Subcutaneous preadipocyte (primary cell): ENCODE measurements around a stretch of chr6.

- CAGE, long polyA plus RNA, result no peak
These were observed 86.6 kb downstream of the MAP3K4 start for GRCh38 chr6:161077945-161078741.

DNA sequence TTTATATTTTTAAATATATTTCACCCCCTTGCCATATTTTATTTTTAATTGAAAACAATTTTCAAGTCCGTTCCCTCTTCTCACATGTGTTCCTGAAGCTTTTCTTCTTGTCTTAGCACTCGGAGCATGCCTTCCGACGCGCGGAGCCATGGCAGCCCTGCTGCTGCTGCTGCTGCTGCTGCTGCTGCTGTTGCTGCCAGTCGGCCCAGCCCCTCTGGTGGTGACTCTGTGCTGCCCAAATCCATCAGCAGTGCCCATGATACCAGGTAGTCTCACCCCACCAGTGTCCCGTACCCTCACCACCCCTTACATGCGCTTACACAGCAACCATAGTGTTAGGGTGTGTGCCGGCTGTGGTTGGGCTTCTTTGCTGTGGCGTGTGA, 106.6 kb downstream of the MAP3K4 start:
- CAGE, long polyA plus RNA, result no peak

GRCh38 chr6:161106216-161106830, 114.8 kb downstream of the MAP3K4 start:
- CAGE, long polyA plus RNA, result no peak

DNA sequence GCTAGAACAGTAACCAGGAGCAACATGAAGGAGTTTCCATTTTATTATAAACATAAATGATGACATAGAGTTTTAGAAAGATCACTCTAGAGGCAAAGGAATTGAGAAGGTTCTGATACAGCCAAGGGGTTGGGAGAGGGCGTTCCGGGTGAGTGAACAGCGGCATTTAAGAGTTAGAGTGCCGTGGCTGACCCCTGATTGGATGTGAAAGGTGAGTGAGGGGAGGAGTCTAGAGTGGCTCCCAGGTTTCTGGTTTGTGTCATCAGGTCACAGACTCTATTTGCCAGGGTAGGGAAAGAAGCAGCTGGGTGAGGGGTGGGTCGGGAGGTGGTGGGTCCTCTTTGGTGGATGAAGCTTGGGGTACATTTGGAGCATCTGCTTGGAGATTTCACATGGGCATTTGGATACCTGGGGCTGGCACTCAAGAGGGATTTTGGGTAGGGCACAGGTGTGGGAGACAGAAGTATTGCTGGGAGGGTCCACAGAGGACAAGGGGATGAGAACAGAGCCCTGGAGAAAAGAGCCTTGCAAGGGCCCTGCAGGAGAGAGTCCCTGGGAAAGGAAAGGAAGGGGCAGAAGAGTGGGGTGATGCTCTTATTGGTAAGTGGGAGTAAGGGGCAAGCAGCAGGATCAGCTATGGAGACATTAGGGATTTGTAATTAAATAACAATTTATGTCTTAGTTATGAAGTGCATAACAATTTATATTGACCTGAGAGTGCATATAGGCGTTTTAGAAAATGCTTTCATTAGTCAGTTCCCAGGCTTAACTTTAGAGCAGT, 124.5 kb downstream of the MAP3K4 start:
- CAGE, long polyA plus RNA, result no peak

DNA sequence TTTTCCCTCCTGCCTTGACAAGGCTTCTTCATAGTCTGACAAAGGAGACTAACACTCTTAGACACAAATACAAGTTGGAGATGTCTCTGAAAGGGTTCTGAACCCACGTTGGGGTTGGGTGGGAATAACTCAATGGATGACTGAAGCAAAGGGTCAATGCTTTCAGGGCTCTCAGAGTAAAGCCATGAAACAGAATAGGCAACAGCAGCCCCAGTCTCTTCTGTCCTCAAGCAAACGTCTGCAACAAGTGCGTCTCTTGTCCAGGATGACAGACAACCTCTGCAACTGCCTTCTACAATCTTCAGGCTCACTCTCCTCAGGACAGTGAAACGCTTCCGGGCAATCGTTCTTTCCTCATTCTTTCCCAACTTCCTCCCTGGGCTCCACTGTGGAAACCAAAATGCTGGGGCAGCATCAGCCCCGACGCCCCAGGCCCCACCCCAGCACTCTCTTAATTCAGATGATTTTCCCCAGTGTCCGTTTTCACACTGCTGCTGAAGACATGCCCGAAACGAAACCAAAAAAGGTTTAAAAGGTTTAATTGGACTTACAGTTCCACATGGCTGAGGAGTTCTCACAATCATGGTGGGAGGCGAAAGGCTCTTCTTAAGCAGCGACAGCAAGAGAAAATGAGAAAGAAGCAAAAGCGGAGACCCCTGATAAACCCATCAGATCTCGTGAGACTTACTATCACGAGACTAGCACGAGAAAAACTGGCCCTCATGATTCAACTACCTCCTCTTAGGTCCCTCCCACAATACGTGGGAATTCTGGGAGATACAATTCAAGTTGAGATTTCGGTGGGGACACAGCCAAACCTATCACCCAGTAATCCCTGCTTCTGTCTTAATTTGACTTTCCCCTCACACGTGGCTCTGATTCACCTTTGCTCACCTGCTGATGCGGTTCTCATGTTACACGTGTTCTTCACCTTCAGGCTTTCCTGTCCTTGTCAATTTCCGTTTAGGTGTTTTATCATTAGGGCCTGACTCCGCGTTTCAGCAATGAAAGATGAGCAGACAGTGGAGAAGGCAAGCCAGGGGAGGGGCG, 57.4 kb downstream of the AGPAT4 start:
- CAGE, long polyA plus RNA, result no peak

DNA sequence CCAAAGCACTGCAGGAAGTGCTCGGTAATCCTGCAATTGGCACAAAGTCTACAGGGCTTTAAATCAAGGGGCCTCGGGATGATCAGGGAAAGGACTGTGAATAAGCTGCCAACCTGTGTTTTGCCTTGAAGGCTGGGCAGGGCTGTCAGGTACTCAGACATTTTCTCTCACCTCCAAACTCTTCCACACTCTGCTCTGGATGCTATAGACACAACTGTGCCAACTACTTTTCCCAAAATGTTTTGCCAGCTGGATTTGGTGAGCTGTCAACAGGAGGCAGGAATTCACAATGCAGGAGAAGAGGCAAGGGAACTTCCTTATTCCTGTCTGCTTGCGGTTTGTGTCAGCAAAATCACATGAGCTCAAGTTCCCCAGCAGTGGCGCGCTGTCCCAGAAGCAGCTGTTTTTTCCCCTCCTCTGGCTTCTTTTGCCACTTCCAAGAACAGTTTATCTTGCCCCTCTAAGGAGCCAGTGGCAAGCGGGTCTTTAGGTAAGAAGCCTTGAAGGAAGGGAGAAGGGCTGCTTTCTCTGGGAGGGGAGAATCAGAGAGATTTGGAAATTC, 608.3 kb downstream of the PRKN start:
- CAGE, long polyA plus RNA, result no peak

- CAGE, long polyA plus RNA, result no peak
These were observed 328.2 kb upstream of the QKI start for GRCh38 chr6:163086107-163086843.

DNA sequence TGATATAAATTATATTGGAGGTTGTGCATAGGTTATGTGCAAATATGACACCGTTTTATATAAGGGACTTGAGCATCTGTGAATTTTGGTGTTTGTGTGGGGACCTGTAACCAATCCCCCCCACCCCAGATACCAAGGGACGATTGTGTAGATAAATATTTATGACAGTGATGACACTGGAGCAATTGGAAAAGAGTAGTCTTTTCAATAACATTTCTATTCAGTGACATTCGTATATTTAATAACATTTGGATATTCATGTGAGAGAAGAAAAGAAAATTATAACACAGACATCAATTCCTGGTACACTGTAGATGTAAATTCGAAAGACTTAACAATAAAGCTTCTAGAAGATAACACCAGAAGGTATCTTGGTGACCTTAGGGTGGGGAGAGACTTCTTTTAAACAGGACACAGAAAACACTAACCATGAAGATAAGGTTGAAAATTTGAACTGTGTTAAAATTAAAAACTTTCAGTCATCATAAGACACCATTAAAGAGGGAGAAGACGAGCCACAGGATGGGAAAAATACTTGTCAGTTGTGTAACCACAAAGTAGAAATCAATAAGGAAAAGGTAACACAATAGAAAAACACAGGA, 61.0 kb downstream of the QKI start:
- CAGE, long polyA plus RNA, result no peak

GRCh38 chr6:163482849-163483475, 68.4 kb downstream of the QKI start:
- CAGE, long polyA plus RNA, result no peak

DNA sequence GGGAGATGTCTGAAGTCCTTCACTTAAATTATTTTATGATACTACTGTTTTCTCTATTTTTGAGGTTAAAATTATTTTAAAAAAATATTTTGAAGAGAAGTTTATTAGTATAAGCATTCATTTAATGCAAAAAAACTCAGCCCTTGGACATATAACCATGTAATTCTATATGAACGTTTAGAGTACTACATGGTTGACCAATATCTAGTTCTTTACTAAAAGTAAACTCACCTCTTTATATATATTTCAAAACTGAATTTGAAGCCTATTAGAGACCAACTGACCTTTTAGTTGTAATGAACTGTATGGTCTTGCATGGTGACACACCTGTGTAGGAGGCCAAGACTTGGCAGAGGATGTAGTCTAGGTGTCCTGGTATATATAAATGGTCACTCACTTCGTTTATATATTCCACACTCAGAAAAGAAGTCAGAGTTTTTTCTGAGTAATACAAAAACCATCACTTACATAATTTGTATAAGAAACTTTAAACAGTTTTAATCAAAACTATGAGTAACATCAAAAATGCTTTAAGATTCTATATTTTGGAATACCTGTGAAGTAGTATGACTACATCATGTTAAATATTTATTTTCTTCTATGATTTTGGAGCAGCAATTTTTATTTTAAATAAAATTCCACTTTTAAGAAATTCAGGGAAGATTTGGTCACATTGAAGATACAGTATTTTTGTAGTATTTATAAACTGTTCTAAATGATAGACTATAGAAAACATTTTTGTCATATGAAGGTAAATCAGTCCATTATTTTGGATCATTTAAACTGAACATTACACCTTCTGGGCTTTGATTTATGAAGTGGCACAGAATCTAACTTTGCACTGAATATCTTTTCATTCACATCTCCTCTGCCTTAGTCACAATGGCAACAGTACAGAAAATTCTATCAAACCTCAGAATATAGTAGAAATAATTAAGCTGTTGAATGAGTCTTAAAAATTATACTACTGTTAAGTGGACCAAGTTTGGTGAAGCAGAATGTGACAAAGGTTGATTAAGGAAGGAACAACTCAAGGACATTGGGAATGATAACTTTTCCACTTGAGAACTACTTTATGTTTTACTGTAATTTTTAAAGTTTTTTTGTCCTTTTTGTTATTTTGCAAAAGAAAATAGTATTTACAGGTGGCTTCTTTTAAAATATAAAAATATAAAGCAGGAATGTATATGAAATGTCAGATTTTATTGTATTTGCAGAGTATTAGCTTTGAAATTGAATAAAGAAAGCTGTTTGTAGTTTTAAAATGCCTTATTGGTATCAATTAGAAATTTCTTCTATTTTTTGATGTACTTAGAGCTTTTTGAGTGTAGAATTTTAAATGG, 154.5 kb downstream of the QKI start:
- CAGE, long polyA plus RNA, result no peak

DNA sequence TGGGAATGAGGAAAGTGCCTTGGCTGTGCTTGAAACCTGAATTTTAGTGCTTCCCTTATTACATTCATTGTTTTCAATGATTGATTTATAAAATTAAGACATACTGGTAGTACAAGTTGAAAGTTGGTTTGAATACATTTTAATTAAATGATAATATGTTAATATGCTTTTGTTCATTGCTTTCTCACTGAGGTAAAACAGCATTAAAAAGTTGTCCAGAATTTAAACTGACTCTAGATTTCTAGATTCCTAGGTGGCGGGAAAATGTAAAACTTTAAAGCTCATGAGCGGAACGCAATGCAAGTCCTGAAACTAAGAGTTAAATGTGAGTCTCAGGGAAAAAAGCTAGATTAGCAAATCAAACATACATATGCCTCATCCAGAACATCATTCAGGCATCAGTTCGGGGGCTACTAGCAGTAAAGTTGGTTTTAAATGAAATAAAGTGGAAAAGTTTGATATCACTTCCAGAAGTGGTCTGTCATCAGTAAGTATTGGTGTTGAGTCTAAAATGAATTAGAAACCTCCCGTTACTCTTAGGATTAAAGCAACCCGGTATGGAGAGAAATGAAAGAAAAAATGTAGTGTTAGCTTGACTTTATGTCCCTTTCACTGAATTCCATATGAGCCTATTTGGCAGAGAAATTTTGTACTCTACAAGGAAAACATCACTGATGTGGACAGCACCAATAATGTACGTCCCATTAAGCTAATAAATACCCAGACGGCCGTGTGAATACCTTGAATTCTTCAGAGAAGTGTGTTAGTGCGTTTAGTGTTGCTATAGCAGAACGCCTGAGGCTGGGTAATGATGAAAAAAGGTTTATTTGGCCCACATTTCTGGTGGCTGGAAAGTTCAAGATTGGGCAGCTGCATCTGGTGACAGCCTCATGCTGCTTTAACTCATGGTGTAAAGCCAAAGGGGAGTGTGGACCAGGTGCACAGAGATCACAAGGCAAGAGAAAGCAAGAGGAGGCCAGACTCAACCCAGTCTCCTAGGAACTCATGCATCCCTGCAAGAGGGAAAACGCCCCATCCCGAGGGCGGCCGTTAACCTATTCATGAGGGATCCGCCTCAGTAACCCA, 164.2 kb downstream of the QKI start:
- CAGE, long polyA plus RNA, result no peak

GRCh38 chr6:163709527-163709972, 295.0 kb downstream of the QKI start:
- CAGE, long polyA plus RNA, result no peak

DNA sequence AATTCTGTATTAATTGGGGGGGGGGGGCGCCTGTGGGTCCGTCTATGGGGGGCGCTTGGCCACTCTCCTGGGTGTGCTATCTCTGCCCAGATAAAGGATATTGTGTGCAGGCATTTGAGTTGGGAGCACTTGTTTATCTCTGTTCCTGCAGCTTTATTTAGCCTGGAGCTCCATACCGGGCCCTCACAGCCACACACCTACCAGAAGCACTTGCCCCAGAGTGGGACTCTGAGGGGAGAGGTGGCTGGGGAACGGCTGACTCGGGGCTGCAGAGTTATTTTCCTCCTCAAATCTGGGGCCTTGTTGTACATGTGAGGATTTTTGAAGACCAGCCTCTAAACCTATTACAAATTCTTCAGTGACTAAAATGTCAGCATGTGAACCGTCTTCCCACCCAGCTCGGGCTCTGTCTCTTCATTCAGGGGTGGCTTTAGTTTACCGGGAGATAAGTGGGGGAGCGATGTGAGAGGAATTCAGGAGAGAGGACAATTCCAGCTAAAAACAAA, 548.7 kb downstream of the QKI start:
- CAGE, long polyA plus RNA, result no peak

DNA sequence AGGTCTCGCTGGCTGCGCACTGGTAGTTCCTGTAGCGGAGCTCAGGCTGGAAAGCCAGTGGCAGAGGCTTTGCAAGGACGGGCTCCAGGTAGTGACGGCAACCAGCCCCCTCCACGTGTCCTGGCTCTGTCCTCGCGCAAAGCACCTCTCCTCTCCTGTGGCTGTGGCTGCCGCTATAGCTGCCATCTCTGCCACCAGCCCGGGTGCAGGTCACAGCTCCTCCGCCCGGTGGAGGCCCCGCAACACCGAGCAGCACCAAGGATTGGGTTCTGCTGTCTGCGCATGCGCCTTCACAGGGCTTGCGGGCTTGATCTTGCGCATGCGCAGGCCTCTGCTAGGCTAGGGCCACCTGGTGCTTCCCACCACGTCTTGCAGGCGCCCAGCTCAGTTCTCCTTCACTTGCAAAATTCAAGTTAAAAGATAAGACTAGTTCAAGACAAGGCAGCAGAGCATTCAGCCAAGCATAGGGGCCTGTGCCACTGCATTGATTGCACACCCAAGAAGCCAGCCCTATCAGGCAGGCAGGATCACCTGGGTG, 625.5 kb downstream of the QKI start:
- CAGE, long polyA plus RNA, result no peak

DNA sequence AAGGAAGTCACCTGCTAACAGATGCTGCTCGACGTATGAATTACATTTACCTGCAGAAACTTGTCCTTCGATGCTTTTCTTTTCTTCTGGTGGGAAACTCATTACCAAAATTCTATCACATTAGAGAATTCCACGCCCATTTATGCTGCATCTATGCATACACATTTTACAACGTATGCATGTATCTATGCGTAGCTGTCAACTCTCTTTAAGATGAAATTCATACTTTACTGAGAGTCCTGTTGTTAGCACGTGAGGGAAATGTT, 89.8 kb upstream of the PDE10A start:
- CAGE, long polyA plus RNA, result no peak

DNA sequence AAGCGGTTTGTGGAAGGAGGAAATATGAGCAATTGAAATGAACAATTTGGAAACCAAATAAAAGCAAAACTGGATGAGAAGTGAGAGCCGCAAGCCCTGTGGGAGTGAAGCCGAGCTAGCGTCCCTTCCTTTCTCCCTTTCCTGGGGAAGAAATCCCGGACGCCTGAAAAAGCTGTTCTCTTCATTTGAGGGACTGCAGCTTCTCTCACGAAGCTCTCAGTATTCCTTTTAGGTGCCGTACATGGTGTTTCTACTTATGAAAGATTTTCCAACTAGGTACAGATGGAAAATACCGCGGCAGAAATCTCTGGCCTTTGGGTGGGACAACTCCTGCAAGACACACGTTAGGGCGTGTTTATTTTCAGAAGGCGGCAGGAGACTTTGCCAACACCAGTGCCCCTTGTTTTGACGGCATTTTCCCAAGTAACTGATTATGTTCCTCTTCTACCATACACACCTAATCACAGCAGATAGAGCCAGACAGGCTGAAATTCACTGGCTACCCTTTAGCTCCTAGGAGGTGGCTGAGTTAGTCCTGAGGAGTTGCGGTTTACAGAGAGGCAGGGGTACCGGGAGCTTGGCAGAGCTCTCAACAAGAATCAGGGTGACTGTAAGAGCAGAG, 183.7 kb upstream of the PDE10A start:
- CAGE, long polyA plus RNA, result no peak

DNA sequence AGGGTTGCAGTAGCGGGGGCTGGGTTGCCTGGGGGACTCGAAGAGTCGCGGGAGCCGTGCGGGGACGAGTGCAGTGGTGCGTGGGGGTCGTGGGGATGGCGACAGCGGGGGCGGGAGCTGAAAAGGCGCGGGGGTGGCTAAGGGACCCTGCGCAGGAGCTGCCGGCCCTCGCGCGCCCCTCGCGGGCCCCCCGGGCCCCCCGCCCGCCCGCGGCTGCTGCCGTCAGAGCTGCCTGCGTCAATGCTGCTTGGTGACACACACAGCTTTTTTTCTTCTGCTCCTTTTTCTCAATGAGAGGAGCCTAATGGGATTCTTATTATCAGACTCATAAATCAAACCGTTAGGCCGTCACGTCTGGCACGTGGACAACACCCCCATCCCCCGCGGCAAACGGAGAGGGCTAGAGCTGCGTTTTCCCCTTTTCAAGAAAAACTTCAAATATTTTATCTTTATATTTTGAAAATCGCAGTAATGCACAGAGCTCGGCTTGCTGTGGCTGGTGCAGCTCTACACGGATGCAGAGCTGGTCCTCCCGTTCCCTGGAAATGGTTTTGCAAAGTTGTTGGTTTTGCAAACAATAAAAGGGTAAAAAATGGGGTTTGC, 161.6 kb downstream of the TBXT start:
- CAGE, long polyA plus RNA, result no peak

DNA sequence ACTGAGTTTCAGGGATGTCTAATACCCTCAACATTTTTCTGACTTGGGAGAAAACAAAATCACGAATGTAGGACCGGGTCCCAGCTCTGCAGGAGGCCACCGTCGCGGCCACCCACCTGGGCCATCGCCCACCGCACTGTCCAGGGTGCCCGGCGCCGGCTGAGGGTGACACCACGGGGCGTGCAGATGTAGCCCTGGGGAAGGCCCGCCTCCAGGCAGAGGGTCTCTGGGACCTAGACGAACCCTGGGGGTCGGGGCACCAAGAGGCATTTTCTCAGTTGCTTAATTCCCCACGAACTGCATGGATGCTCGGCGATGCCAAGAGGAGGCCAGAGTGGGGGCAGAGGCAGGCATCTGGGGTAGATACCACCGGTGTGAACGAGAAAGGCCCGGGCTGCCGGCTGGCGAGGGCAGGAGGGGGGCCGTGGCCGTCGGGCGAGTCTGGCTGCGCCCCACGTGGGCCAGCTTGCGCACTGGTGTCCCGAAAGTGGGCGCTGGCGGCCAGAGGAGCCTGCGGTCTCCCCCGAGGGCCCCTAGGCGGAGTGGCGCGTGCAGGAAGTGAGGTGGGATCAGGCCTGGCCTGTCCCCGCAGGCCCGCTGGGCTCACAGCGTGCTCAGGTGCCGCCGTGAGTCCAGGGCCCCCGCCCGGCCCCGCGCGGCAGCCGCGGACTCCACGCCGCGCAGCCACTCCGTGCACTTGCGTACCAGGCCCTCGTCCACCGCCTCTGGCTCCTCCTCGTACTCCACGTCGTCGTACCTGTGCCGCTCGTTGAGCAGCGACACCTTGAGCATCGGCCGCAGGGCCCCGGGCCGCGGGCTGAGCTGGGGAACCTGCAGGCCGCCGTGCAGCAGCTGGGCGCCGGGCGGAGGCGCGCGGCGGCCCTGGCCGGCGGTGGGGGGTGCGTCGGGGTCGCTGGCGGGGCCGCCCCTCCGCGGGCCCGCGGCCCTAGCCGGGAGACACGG, 1.3 kb downstream of the PRR18 start:
- CAGE, long polyA plus RNA, result no peak

GRCh38 chr6:166407132-166407485, 24.4 kb upstream of the MPC1 start:
- CAGE, long polyA plus RNA, result no peak

GRCh38 chr6:166409392-166410085, 26.8 kb upstream of the MPC1 start:
- CAGE, long polyA plus RNA, result no peak